ENCODE measurements around a stretch of chr2.

DNA sequence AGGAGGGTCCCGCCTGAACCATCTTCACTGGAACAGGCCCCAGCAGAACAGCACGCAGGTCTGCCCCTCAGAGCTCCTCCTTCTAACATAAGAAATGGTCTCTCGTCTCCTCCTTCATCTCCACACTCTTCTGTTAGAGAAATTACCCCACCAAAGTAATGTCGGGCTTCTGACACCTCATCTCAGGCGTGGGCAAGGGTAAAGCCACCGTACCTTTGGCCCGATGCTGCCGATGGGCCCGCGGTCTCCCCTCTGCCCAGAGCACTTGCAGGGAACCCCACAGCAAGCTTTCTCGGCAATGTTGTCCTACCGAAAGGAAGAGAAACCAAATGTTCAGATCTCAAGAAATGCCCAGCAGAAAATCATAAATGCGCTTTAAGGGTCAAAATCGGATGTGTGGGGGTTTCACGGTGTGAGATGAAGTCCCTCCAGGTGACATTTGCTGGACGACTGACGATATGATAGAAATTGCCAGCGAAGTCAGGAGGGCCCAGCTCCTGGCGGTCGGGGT, 52.4 kb downstream of the COL6A3 start:
- PRO-cap = no peak
- RAMPAGE, long total RNA, 4 experiments = start-site peak on the minus strand in 2 of 4 experiments, centred at positions 257 to 271 of the sequence, 28 to 56 reads per replicate

GRCh38 chr2:237371670-237372164, 42.2 kb downstream of the COL6A3 start:
- PRO-cap = no peak
- RAMPAGE, long total RNA, 4 experiments = no peak in any of the 4 experiments

DNA sequence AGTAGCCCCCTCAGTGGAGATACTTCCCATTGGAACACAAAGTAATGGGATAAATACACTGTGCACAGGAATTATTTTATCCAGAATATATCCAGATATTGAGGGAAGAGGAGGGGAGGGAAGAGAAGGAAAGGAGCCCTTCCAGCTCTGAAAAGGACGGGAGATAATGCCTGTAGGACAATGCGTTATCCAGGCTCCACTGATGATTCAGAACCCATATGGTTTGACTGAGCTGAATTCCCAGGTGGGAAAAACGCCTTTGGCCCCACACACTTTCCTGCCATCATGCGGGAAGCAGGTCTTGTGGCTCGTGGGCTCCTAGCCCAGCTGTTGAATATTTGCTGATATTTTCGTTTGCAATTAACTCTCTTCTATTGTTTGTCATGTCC, 9.0 kb downstream of the COL6A3 start:
- PRO-cap = no peak
- RAMPAGE, long total RNA, 4 experiments = no peak in any of the 4 experiments

GRCh38 chr2:237408023-237409468, 5.4 kb downstream of the COL6A3 start:
- PRO-cap = no peak
- RAMPAGE, long total RNA, 4 experiments = no peak in any of the 4 experiments

DNA sequence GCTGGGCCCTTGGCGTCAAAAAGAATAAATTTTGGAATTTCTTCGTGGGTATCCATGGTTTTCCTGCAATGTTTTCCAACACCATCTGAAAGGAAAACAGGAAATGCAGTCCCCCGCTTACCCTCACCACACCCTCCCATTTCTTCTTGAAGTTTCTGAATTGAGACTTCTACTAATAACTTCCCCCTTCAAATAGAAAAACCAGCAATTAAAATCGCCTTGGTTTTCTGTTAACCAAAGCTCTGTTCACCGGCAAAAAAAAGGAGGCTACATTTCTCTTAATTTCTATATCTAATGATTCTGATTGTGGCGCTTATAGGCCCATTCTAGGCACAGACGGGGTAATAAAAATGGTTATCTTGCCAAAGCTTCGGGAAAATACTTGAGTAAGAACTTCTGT, 483 bp upstream of the COL6A3 start:
- PRO-cap = no peak
- RAMPAGE, long total RNA, 4 experiments = no peak in any of the 4 experiments

DNA sequence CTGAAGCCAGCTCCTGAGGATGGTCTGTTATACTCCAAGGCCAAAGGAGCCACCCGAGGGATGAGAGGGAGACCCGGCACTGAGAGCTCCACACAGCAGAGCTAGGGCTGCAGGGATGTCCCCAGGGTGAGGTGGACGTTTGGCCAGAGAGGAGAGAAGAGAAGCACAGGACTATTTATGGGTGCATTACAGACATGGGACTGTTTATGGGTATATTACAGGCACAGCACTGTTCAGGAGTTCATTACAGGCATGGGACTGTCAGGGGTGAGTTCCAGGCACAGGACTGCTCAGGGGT, 15.2 kb upstream of the MLPH start:
- PRO-cap = no peak
- RAMPAGE, long total RNA, 4 experiments = no peak in any of the 4 experiments

GRCh38 chr2:237513174-237514268, 26.5 kb downstream of the MLPH start:
- PRO-cap = no peak
- RAMPAGE, long total RNA, 4 experiments = no peak in any of the 4 experiments

DNA sequence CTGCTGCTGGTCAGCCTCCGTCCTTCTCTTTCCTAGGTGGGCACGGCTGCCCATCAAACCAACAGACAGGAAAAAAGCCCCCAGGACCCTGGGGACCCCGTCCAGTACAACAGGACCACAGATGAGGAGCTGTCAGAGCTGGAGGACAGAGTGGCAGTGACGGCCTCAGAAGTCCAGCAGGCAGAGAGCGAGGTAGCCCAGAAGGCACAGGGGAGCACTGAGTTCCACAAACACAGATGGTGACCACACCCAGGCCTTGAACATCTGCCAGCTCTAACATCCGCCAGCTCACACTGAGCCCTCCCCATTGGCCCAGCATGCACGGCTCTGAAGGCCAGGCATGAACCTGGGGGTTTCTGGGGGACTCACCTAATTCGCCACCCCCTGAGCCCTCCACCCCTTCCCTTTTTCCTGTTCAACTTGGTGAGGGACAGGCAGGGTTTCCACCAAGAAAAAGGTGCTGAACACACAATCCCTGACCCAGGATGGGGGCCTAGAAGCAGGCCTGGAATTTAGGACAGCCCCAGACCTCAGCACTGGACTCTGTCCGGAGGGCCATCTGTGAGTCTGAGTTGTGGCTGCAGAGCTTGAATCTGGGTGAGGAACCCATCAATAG, 25.5 kb upstream of the PRLH start:
- PRO-cap = no peak
- RAMPAGE, long total RNA, 4 experiments = no peak in any of the 4 experiments

DNA sequence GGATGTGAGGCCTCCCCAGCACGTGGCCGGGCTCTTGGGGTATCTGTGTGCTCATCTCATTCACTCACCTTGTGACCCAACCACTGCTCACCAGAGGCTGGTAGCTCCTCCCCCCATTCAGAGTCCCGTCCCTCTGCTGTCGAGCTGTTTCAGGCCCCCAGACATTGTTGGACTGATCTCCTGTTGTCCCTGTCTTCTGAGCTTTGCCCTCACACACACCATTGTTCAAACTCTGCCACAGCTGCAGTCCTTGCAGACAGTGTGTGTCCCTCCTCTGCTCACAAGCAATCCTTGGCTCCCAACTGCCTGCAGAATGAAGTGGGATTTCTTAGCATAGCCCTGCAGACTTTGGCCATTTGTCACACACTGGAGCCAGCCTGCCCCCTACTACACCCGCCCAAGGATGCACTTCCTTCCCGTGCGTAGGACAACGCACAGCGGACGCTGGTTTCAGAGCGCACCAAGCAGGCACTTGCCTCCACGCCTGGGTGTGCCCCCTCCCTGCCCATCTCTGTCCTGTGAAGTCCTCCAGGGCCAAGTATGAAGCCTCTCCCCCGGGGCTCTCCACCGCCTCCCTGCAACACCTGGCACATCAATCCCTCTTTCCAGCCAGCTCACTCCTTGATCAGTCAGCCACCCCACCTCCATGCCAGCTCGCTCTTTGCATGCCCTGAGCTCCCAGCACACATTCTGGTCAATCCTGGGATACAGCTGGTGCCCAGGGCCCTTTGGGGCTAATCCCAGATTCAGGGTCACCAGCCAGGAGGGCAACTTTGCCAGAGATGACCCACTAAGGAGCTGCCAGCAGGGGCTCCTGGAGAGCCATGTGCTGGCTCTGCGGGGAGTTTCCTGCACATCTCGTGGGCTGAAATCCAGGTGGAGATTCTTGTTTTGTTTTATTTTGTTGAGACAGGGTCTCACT, 16.5 kb upstream of the PRLH start:
- PRO-cap = no peak
- RAMPAGE, long total RNA, 4 experiments = no peak in any of the 4 experiments

DNA sequence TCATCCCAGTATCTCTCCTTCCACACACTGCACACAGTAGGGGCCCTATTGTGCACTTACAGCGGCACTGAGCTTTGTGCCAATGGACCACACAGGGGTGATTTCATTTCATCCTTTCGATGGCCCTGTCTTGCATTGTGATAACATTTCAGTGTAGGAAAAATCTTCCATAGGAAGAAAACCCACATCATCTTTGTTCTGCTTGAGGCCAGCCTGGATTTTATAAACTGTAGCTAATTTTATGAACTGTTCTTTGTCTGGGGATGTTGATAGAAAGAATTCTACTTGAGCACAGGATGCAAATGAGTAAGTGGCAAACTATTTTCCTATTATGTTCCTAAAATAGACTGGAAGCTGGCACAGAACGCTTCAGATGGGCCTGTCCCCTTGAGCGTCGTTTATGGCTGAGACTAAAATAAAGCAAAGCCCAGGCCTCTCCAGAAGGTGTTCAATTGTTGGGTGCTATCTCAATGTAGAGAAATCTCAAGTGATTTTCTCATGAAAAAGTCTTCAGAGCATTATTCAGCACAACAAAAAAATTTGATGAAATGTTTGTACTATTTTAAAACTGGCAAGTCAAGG, 10.8 kb upstream of the LRRFIP1 start:
- PRO-cap = no peak
- RAMPAGE, long total RNA, 4 experiments = no peak in any of the 4 experiments

- PRO-cap = bidirectional peak, plus-strand start at chr2:237693905, minus-strand start at chr2:237693851
- RAMPAGE, long total RNA, 4 experiments = no peak in any of the 4 experiments
Observed at GRCh38 chr2:237693537-237694250, 66.3 kb downstream of the LRRFIP1 start.

DNA sequence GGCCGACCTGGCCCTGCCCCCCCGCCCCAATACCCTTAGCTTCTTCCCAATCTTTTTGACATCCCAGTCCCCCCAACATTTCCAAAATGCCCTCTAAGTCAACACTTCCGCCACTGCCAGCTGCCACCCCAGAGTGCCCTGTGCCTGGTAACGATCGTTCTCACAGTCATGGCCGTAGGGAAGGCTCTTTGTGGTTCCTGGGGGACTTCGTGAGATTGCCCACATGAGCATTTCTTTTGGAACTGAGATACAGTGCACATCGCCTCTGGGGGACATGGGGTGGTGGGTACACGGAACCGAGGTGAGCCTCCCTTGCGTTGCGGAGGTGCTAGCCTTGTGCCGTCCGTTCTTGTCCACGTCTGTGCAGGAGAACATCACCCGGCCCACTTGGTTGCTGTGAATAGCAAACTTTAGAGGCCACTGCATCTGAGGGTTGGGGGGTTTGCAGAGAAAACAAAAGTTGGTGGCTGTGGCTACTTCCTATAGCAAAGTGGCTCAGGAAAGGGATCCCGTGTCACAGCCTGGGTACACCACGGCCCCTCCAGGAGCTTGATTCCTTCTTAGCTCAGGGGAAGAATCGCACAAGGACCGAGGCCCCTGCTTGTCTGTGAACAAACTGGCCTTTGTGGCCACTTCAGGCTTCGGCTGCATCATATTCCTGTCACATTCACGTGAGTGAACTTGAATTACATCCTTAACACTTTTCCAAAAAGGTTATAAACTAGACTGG, 72.5 kb downstream of the LRRFIP1 start:
- PRO-cap = no peak
- RAMPAGE, long total RNA, 4 experiments = no peak in any of the 4 experiments

- PRO-cap = no peak
- RAMPAGE, long total RNA, 4 experiments = no peak in any of the 4 experiments
Observed at GRCh38 chr2:237732085-237732597, 66.4 kb upstream of the RBM44 start.

GRCh38 chr2:237736069-237737223, 62.1 kb upstream of the RBM44 start:
- PRO-cap = no peak
- RAMPAGE, long total RNA, 4 experiments = no peak in any of the 4 experiments

DNA sequence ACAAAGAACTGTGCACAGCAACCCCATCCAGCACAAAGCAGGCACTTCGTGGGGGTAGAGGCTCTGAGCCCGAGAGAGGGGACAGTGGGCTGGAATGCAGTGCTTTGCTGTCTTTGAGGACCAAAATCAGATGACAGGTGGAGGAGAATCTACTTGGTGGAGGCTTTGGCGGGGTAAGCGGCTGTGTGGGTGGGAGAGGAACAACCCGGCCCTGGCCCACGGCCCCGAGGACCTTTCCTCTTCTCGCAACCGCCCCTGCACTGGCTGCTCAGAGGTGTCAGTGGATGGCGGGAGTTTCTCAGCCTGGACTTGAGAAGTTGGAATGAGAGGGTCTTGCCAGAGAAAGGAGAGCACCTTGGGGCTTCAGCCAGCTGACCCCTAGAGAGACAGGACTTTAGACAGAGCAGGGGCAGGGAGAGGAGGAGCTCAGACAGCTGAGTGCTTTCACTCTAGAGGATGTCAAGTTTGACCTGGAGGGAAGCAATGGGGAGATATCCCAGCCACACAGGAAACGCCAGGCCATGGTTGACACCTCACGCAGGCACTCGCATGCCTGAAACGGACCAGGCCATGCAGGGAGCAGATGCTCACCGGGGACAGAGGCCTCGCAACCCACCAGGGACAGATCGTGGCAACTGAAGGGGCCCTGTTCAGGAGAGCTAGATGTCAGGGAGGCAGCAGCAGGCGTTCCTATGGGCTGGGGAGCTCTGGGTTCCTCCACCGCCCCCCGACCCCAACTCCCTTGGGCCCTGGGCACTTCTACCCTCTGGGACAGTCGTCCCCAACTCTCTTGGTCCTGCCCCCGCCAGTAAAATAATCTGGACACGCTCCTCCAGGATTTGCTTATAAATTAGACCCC, 11.7 kb downstream of the RAMP1 start:
- PRO-cap = no peak
- RAMPAGE, long total RNA, 4 experiments = no peak in any of the 4 experiments

DNA sequence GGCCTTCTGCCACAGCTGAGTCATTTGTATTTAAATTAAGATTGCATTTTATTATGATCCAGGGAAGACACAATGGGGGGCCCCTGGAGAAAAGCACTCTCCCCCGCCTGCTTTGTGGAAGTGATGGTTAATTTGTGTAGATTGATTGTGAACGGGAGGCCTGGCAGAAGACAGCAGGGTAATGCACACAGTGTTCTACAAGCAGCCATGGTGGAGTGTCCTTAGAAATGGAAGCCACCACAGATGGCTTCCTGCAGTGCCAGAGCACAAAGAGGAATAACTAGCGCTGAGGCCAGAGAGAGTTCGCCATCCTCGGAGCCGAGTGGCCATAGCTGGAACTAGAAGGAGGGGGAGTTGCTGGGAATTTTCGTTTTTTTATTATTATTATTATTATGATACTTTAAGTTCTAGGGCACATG, 19.7 kb downstream of the RAMP1 start:
- PRO-cap = no peak
- RAMPAGE, long total RNA, 4 experiments = no peak in any of the 4 experiments

DNA sequence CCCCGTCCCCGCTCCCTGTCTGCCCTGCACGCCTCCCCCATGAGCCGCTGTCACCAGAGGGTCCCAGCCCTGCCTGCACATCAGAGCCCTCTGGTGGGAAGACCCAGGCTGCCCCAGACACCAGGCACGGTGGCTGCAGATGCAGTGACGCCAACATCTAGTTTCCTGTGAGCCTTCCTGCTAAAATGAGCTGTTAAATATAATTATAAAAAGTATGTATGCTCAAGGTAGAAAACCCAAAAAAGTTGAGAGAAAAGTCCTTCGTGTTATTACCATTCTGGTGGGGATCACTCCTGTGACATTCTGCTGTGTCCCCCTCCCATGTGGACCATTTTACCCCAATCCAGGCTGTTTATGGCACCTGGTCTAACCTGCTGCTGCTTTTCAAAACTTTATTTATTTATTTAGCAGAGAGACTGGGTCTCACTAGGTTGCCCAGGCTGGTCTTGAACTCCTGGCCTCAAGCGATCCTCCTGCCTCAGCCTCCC, 43.3 kb downstream of the RAMP1 start:
- PRO-cap = no peak
- RAMPAGE, long total RNA, 4 experiments = no peak in any of the 4 experiments

- PRO-cap = no peak
- RAMPAGE, long total RNA, 4 experiments = no peak in any of the 4 experiments
Observed at GRCh38 chr2:238057535-238057734, 3.4 kb upstream of the SCLY start.

DNA sequence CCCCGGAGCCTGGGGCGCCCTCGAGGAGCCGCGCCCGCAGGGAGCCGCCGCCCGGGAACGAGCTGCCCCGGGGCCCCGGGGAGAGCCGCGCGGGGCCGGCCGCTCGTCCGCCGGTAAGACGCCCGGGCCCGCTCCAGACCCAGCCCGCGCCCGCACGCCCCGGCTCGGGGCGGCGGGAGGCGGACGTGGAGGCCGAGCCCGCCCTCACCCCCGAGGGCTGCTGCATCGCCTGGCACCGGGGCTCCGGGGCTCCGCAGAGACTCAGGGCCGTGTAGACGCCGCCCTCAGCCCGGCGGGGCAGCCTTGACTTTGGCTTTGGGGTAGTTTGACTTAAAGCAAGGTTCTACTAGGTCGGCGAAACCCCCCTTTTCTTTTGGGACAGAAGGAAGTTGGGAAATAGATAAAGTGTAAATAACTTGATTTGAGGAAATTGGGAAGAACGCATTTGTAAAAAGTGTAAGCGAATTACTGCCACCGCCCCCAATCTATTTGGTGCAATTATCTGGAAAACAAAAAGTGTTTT, 384 bp downstream of the ERFE start:
- PRO-cap = no peak
- RAMPAGE, long total RNA, 4 experiments = no peak in any of the 4 experiments

DNA sequence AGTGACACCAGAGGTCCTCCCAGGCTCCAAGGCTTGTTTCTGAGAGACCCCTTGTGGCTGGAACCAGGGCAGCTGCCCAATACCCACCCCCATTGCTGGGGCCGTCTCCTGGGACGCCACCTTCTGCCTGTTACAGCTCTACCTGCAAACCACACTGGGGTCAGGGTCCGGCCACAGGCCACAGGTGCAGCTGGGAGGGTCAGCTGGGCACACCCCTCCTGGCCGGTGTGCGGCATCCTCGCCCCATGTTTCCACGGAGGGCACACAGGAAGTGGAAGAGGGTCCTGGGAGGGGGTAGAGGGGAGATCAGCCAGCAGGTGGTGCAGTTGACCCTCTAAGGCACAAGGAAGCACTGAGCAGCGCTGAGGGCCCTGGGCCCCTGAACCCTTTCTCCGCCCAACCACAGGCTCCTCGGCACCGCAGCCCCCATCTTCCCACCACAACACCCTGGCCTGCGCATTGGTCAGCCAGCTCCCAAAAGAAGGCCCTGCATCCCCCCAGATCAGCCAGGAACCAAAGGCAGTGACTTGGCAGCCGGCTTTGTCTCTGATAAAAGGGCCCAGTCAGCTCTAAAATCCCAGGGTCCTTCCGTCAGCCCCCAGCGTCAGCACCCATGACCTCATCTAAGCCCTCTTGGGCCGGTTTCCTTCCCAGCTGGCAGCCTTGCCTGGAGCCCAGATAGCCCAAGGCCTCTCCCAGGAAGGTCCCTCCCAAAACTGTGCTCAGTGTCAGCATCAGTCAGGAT, 1.6 kb downstream of the ERFE start:
- PRO-cap = no peak
- RAMPAGE, long total RNA, 4 experiments = no peak in any of the 4 experiments